Liver (tissue), 9 donors: ENCODE data around the genes PMEPA1, STX16, TUBB1 and PHACTR3.

DNA sequence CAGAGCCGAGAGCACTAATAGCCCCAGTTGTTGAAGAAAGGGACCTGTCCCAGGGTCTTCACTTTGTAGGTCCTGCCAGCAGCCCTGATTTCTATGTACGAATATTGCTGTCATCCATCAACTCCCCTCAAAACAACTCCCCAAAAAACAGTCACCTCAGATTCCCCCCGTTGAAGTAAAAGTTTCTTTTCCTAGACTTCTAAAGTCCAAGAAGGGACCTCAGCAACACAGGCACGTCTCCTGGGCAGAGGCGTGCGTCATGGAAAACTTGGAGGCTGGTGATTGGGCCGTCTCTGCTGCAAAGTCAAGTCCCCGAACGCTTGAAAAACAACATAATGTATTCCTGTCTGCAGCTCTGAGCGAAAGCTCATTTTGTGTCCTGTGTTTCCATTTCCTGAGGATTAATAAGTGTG lies 21.4 kb downstream of the PCK1 start:
- PRO-cap, 5 experiments, result no peak in any of the 5 experiments
- RAMPAGE, long total RNA, 2 experiments, result no peak in any of the 2 experiments
- RRBS, result no CpG with 5 or more reads among the region's 10 CpGs

DNA sequence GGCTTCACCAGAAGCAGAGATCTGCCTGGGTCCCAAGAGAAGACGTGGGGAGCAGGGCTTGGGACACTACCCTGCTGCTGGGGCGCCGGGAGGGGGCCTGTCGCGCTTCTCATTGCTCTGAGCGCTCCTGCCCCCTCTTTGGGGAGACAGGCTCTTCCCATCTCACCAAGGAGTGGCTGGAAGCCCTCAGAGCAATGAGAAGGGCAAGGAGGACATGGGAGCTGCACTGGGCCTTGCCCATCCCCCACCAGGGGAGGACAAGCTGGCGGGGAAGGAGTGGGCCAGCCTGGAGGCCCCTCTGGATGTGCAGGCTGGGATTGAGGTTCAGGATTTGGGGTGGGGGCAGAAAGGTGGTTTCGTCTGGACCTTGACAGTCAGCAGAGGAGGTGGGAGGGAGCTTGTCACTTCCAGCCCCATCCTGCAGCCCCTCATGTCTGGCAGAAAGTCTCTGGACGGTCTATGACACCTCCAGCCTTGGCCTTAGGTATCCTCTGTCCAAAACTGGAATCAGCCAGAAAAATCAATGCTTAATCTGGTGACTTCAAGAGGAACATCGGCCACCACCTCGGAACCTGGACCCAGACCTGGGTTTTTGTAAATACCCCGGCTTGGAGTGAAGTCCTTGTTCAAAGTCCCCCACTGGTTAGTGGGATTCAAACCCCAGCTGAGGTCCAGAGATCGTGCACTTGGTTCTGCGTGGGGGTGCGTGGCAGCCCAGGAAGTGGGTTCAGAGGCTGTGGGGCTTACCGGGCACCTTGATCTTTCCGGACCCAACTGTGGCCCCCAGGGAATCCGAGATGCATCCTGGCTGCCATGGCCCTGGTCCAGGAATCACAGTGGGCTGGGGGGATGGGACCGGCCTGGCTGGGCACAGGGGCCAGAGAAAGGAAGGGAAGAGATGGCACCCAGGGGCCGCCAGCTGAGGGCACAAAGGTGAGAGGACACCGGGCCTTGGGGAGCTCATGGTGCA lies 28.1 kb downstream of the ZBP1 start:
- PRO-cap, 5 experiments, result peak in 4 of 5 experiments; most common plus-strand start position 656 of the sequence (in 3); most common minus-strand start position 432 of the sequence (in 2)
- RAMPAGE, long total RNA, 2 experiments, result no peak in any of the 2 experiments
- RRBS, result 13% methylated on average over 5 of the region's 21 CpGs

- PRO-cap, 5 experiments, result no peak in any of the 5 experiments
- RAMPAGE, long total RNA, 2 experiments, result no peak in any of the 2 experiments
- RRBS, result no CpG with 5 or more reads among the region's 9 CpGs
These were observed 22.7 kb downstream of the PMEPA1 start for GRCh38 chr20:57687097-57687624.

DNA sequence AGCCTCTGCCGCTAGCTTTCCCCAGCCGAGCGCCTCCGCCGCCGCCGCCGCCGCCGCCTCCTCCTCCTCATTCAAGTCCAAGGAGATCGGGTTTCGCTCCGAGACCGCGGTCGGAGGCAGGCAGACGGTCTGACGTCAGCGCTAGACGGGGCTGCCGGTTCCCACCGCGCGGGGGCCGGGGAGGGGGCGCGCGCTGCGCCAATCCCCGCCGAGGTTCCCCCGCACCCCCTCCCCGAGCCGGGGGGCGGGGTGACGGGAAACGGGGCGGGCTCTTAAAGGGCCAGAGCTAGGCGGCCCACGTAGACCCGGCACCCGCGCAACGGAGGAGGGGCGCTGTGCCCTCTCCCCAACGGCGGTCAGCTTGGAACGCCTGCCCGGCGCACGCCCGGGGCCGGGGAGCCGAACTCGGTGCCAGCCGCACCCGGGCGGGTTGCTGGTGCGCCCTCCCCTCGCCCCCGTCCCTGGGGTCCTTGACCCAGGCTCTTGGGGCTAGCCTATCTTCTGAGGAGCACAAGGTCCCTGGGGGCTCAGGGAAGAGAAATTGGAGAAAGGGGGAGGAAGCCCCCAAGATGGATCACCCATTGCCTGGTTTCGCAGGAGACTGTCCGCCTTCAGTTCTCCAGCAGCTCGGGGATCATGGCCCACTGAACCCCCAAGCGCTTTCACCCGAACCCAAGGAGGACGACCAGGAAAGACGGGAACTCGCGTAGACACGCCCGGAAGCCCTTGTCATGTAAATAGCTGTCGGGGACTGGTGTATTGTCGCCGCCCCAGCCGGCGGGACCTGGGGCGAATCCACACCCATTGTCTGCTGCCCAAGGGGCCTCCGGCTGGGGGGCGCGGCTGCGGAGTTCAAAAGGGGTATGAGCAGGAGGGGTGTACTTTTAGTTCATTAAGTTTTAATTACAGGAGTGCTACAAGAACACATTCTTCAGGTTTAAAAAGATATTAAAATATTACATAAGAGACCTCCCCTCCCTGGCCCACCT lies at the start of gene PMEPA1:
Gene PMEPA1, minus strand, starts transcription at position 134 of the 989 bp plus-strand sequence.
- PRO-cap, 5 experiments, result peak in 5 of 5 experiments; most common plus-strand start position 311 of the sequence (in 3); most common minus-strand start position 131 of the sequence (in 4)
- RAMPAGE, long total RNA, 2 experiments, result no peak in any of the 2 experiments
- RRBS, result 4% methylated on average over 33 of the region's 82 CpGs

DNA sequence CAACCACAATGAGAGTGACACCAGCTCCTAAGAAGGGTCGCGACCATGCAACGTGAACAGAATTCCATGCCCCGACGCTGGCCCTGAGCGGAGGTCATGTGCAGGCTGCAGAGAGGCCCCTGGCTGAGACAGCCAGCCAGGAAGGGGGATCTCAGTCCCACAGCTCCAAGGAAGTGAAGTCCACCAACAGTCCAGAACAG lies 200.1 kb upstream of the C20orf85 start:
- PRO-cap, 5 experiments, result no peak in any of the 5 experiments
- RAMPAGE, long total RNA, 2 experiments, result no peak in any of the 2 experiments
- RRBS, result no CpG with 5 or more reads among the region's 6 CpGs

- PRO-cap, 5 experiments, result no peak in any of the 5 experiments
- RAMPAGE, long total RNA, 2 experiments, result no peak in any of the 2 experiments
- RRBS, result no CpG with 5 or more reads among the region's 2 CpGs
These were observed 39.3 kb upstream of the ANKRD60 start for GRCh38 chr20:58267785-58268089.

DNA sequence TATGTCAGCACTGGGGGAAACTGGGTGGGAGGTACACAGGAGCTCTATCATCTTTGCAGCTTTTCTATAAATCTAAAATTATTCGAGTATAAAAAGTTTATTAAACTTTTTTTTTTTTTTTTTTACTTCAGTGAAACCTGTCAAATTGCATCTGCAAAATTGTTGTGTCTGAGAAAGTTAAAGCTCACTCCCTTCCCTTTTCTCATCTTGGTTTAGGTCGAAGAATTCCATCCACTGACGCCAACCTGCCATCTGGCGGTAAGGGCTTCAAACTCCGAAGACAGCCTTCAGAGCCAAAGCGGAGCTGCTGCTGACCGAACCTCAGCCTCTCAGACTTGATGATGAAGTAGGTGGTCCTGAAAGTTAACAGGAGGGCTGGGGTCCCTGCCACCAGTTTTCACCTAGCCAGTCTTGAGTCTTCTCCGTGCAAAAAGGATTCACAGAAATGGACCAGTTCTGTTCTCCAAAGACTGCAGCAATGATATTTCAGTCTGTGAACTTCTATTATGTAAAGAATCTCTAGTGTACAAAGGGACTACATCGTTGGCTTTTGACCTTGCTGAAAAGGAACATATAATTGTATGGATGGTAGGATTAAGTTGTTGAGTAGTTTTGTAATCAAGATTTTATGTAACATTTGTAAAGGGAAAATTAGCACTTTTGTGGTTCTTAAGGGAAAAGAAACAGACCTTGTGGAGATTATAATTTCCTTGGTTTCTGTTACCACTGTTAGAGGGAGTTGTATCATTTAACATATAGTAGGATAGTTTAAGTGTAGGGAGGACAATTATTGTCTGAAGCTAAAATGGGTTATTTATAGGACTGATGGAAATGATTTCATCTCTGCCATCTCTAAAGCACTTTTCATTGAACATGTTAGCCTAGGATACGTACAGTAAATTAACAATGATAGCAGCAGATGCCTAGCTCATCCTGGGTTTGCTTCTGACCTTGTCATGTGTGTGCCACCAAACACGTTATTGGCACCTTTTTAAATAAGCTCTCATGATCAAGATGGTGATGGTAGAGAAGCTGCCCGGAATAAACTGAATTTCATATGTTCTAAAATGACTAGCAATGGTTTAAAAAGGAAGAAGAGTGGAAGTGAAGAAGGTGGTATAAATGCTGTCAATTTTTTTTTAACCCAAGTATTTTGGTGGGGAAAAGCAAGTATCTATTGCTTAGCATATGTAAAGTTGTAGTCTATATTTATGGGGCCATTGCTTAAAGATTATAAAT lies 29.2 kb upstream of the VAPB start:
- PRO-cap, 5 experiments, result no peak in any of the 5 experiments
- RAMPAGE, long total RNA, 2 experiments, result no peak in any of the 2 experiments
- RRBS, result no CpG with 5 or more reads among the region's 12 CpGs

GRCh38 chr20:58373629-58374980 lies 14.9 kb upstream of the VAPB start:
- PRO-cap, 5 experiments, result peak in 1 of 5 experiments; most common plus-strand start chr20:58374450 (in 1); most common minus-strand start chr20:58374194 (in 1)
- RAMPAGE, long total RNA, 2 experiments, result no peak in any of the 2 experiments
- RRBS, result no CpG with 5 or more reads among the region's 28 CpGs

- PRO-cap, 5 experiments, result peak in 5 of 5 experiments; most common minus-strand start chr20:58388989 (in 4)
- RAMPAGE, long total RNA, 2 experiments, result no peak in any of the 2 experiments
- RRBS, result no CpG with 5 or more reads among the region's 9 CpGs
These were observed 306 bp upstream of the VAPB start for GRCh38 chr20:58388801-58389044.

- PRO-cap, 5 experiments, result peak in 1 of 5 experiments; most common minus-strand start chr20:58616242 (in 1)
- RAMPAGE, long total RNA, 2 experiments, result no peak in any of the 2 experiments
- RRBS, result no CpG with 5 or more reads among the region's 5 CpGs
These were observed 35.1 kb upstream of the STX16 start for GRCh38 chr20:58616020-58616371.

GRCh38 chr20:58649903-58650139 lies 1.3 kb upstream of the STX16 start:
- PRO-cap, 5 experiments, result no peak in any of the 5 experiments
- RAMPAGE, long total RNA, 2 experiments, result no peak in any of the 2 experiments
- RRBS, result 3% methylated on average over 10 of the region's 27 CpGs

DNA sequence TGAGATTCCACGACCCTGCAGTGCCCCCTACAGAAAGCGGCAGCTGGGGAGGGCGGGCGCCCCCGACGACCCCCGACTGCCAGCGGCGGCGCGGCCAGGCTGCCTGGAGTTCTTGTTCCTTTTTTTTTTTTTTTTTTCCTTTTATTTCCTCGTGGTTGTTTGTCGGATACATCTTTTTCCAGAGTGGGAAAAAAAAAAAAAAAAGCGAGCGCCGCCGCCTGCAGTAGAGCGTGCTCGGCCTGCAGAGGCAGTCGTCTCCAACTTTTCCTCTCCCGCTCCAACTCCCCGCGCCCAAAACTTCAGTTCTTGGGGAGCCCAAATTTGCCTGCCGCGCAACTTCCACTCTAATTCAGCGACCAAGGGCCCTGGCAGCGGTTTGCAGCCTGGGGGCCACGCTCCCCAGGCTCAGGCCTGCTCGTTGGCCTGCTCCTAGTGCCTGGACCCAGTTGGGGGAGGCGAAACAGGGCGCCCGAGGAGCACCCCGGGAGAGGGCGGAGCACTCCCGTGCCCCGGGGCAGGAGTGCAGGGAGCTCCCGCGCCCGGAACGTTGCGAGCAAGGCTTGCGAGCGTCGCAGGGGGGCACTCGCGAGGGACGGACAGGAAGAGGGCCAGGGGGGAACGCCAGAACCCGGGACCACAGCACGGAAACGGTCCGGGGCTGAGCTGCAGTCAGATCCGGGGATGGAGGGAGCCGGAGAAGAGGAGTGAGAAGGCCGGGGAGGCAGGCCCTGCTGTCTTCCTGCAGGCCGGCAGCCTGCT lies at the start of gene STX16:
Gene STX16, plus strand, starts transcription at position 672 of the 759 bp plus-strand sequence.
- PRO-cap, 5 experiments, result peak in 5 of 5 experiments; most common plus-strand start position 672 of the sequence (in 5); most common minus-strand start position 448 of the sequence (in 4)
- RAMPAGE, long total RNA, 2 experiments, result start-site peak on the plus strand in 1 of 2 experiments, centred at position 679 of the sequence, 317 reads per replicate
- RRBS, result 1% methylated on average over 6 of the region's 56 CpGs

DNA sequence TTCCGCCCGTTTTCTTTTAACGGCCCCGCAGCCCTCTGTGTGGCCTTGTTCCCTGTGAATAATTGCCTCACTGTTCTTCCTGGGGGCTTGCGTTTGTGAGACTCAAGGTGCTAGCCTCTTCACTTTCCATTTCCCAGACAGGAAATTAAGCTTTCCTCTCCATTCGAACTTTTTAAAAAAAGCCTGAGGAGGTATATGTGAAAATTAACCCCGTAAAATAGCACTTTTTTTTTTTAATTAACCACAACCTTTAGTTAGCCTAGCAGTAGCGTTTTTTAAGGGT lies 1.5 kb downstream of the STX16 start:
- PRO-cap, 5 experiments, result no peak in any of the 5 experiments
- RAMPAGE, long total RNA, 2 experiments, result no peak in any of the 2 experiments
- RRBS, result no CpG with 5 or more reads among the region's 8 CpGs

DNA sequence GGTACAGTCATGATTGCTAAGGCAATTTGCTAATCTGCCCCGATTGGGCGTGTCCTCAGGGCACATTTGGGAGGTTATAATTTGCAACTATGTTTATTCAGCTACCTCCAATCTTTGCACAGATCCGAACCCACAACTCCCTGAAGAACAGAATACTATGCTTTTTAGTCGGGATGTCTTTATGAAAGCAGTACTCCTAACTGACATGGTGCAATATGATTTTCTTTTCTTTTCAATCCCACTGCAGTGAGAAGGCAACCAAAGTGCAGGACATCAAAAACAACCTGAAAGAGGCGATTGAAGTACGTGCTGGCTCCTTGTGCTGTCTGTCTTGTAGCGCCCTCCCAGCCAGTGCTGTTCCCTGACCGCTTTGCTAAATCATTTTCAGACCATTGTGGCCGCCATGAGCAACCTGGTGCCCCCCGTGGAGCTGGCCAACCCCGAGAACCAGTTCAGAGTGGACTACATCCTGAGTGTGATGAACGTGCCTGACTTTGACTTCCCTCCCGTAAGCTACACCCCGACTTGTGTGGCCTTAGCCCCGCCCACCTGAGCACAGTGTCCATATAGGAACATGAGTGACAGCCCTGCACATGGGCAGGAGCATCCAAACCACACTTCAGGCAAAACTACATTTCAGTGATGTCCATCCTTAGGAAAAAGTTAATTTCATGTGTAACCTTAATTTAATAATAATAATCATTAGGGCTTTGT lies 12.2 kb downstream of the GNAS start:
- PRO-cap, 5 experiments, result no peak in any of the 5 experiments
- RAMPAGE, long total RNA, 2 experiments, result no peak in any of the 2 experiments
- RRBS, result no CpG with 5 or more reads among the region's 15 CpGs

- PRO-cap, 5 experiments, result peak in 5 of 5 experiments; most common plus-strand start chr20:59006135 (in 4); most common minus-strand start chr20:59006027 (in 1)
- RAMPAGE, long total RNA, 2 experiments, result no peak in any of the 2 experiments
- RRBS, result 14% methylated on average over 8 of the region's 19 CpGs
These were observed 1.0 kb downstream of the CTSZ start for GRCh38 chr20:59005869-59006562.

DNA sequence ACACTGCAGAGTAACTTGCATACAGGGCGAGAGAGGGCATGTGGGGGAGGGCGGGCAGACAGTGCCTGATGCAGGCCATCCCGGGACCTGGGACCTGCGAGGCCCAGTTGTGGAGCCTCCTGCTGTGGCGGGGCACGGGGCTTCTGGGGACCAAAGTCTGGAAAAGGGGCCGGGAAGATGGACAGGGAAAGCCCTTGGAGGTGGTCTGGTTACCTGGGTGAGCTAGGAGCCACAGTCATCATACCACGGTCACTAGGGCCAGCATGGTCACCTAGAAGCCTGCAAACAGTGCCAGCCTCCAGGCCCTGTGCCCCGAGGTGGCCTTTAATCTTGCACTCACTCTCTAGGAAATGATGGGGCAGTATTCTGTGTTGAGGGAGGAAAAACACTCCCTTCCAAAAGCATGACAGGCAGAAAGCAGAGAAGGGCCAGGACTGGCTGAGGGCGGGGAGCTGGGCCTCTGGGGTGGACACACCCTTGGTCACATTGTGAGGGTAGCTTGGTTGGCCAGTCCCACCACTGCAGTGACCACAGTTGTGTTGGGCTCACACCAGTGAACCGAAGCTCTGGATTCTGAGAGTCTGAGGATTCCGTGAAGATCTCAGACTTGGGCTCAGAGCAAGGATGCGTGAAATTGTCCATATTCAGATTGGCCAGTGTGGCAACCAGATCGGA lies at the start of gene TUBB1:
Gene TUBB1, plus strand, starts transcription at position 531 of the 675 bp plus-strand sequence.
- PRO-cap, 5 experiments, result no peak in any of the 5 experiments
- RAMPAGE, long total RNA, 2 experiments, result no peak in any of the 2 experiments
- RRBS, result 95% methylated on average over 3 of the region's 14 CpGs

DNA sequence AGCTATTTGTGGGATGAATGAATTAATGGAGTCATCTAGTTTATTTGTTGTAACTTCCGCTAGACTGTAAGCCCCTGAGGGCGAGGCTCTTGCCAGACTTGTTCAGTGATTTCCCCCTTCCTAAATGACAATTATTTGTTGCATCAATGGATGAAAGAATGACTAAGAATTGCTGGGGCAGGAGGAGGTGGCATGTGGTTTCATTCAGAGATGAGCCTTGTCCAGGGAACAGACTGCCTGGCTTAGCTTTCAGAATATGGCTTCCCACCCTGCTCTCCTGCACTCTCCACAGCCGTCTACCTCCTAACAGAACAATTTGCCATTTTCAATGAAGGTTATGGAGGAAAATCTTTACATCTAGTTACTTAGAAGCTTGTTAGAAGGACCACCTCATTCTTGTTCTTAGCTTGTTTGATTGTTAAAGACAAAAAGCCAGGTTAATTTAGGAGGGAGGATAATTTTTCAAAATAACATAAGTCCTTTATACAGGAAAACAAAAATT lies 1.2 kb upstream of the PRELID3B start:
- PRO-cap, 5 experiments, result no peak in any of the 5 experiments
- RAMPAGE, long total RNA, 2 experiments, result no peak in any of the 2 experiments
- RRBS, result no CpG with 5 or more reads among the region's 3 CpGs

DNA sequence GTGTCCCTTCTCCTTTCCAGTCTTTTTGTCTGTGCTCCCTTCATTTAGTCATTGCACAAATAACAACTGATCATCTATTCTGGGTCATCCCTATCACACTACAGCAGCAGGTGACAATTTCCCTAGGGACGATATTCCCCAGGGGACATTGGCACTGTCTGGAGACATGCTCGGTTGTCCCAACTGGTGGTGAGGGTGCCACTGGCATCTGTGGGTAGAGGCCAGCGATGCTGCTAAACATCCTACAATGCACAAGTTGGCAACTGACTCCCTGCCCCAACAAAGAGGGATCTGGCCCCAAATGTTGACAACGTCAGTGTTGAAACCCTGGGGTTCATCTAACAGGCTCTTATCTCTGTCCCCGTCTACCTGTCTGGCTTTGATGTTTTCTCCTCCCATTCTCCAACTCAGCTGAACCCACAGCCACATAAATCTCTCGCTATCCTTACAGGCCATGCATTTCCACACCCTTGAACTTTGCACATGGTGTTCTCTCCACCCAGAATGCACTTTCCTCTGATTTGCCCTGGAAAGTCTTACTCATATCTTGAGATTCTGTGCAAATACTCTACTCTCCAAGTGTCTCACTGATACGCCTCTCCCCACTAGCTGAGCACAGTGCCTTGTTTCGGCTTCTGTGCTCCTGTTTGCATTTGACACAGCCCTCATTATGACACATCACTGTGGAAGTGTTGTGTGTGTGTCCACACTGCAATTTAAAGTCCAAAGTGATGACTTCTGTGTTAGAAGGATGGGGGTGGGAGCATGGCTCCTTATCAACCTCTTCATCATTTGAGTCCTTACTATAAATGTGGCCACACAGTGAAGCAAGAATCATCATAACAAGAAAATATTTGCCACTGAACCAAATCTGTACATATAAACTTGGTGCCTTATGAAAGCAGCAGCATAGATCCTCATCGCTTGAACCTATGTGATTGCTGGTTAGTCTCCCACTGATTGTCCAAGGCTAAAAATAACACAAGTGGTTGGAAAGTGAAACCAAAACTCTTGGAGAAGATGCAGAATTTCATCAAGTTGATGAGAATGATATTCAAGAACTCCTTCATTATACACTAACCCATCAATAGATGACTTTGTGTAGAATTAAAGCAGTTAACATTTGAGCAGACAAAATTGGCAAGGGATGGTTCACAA lies 5.4 kb upstream of the PRELID3B start:
- PRO-cap, 5 experiments, result no peak in any of the 5 experiments
- RAMPAGE, long total RNA, 2 experiments, result no peak in any of the 2 experiments
- RRBS, result no CpG with 5 or more reads among the region's 9 CpGs

GRCh38 chr20:59526274-59526827 lies 78.0 kb upstream of the PHACTR3 start:
- PRO-cap, 5 experiments, result peak in 4 of 5 experiments; most common minus-strand start chr20:59526541 (in 4)
- RAMPAGE, long total RNA, 2 experiments, result no peak in any of the 2 experiments
- RRBS, result no CpG with 5 or more reads among the region's 15 CpGs

- PRO-cap, 5 experiments, result no peak in any of the 5 experiments
- RAMPAGE, long total RNA, 2 experiments, result no peak in any of the 2 experiments
- RRBS, result 4% methylated on average over 13 of the region's 40 CpGs
These were observed at the start of gene PHACTR3 for GRCh38 chr20:59603711-59604576. Gene PHACTR3, plus strand, starts transcription at chr20:59604540.